Bronchial epithelial cell (primary cell): ENCODE data around the genes NSUN2 and TAS2R1.

- RRBS, 2 experiments: no CpG with 5 or more reads among the region's 7 CpGs
These were observed 40.0 kb downstream of the ICE1 start for GRCh38 chr5:5462315-5463070.

GRCh38 chr5:6632234-6633184 lies at the start of gene NSUN2:
Gene NSUN2 (minus strand): TSS chr5:6633044.
- RRBS, 2 experiments: under 1 to 1% methylated on average over 22 to 25 of the region's 71 CpGs

DNA sequence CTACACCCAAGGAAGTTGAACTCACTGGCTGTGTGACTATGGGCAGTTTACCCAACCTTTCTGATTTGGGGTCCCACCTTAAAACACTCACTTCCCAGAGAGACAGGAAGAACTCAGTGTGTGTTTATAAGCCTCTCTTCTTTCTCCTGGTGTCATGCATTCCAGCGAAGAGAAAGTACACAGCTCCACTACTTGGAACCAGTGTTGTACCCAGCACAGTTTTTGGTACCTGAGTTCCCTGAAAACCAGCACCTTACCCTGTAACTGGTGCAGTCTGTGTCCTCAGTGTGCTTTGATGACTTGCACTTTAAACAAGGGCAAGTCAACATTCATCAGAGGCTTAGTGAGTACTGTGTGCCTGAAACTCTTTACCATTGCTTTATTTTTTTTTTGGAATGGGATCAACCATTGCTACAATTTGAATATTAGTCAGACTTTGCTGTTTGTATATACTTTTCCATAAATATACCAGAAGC lies 1.7 kb downstream of the SRD5A1 start:
- RRBS, 2 experiments: no CpG with 5 or more reads among the region's 1 CpG

- RRBS, 2 experiments: no CpG with 5 or more reads among the region's 8 CpGs
These were observed 3.1 kb downstream of the SRD5A1 start for GRCh38 chr5:6636042-6636942.

DNA sequence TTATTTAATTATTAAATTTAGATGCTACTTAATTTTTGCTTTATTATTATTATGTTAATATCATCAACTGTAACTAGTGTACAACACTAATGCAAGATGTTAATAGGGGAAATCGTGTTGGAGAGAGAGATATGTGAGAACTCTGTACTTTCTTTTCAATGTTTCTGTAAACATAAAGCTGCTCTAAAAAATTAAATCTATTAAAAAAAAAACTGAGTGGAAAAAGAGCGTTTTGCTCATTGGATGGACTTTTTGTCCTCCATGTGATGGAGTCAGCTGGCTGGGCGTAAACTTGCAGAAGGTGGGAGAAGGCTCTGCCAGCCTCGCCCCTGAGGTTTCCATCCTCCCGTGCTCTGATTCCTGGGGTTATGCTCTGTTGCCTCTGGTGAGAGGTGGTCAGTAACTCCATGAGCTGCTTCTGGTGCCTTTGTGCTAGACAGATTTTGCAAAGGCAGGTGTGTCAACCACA lies 39.0 kb upstream of the TENT4A start:
- RRBS, 2 experiments: no CpG with 5 or more reads among the region's 5 CpGs

DNA sequence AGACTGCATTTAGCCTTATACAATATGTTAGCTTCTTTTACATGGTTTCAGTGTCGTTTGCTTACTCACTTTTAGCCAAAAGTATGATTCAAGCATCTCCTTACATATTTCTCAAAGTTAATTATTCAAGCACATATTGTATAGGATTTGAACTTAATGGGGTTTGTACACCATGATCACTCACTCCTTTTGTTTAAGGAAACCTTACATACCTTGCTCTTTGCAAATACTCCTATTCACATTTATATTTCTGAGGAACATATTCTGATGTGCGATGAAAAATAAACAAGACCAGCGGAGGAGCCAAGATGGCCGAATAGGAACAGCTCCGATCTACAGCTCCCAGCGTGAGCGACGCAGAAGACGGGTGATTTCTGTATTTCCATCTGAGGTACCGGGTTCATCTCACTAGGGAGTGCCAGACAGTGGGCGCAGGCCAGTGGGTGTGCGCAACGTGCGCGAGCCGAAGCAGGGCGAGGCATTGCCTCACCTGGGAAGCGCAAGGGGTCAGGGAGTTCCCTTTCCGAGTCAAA lies 252.8 kb downstream of the TENT4A start:
- RRBS, 2 experiments: no CpG with 5 or more reads among the region's 19 CpGs

GRCh38 chr5:7146938-7147306 lies 249.0 kb upstream of the ADCY2 start:
- RRBS, 2 experiments: no CpG with 5 or more reads among the region's 1 CpG

DNA sequence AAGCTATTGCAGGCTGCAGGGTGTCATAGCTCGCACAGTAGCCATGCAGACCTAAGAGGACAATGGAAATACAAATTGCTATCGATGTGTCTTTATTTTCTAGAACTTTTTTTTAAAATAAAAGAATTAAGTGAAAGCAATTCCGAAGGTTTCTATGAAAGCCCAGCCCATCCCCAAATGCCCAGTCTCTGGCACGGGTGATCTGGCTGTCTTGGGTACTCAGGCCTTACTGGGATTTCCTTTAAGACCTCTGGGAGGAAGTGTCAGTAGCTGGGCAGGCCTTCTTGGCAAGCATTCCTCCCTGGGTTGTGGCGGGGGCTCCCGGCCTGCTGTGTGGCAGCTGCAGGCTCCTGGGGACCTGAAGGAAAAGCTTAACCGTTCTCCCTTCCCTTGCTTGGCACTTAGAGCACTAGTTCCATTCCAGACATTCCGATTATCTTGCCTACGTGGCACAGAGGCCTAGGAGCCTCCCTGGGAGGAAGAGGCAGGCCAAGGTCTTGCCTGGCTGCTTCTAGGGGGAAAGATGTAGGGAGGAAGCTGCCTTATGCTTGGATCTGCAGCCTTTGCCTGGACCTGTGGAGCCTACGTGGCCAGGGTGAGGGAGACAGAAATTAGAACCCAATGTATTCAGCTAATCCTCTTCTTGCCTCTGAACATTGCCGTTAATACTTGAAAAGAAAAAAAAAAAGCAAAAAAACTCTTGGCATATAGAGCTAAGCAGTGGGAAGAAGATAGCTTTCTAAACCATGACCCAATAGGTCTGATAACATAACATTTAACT lies 1.7 kb upstream of the SEMA5A start:
- RRBS, 2 experiments: no CpG with 5 or more reads among the region's 11 CpGs

DNA sequence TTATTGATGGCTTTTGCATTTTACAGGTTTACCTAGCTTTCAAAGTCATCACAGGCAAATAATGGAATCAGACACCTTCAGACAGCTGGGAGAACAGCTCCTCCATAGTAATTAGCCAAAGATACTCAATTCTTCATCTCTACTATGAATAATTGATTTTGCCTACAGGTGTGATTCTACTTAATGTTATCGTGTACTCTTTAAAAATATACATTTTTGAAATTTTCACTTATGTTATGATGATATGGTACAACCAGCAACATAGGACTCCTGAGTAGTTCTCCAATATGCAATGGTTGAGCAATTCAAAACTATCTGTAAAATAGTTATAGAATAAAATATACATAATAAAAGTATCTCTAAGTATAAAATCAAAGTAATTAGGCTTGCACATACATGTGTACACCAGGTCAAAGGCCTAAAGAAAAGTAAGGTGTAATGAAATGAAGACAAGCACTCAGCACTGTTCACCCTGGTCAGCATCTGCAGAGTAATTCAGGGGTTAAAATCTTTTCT lies at the start of gene TAS2R1:
TSS of gene TAS2R1 (minus strand) at position 94 of the 516 bp plus-strand sequence.
- RRBS, 2 experiments: no CpG with 5 or more reads among the region's 1 CpG

- RRBS, 2 experiments: no CpG with 5 or more reads among the region's 5 CpGs
These were observed 90.6 kb upstream of the TAS2R1 start for GRCh38 chr5:9720731-9721214.

GRCh38 chr5:10289299-10289752 lies 18.4 kb downstream of the CMBL start:
- RRBS, 2 experiments: no CpG with 5 or more reads among the region's 7 CpGs

GRCh38 chr5:10351418-10351991 lies 2.0 kb upstream of the MARCHF6 start:
- RRBS, 2 experiments: no CpG with 5 or more reads among the region's 5 CpGs

DNA sequence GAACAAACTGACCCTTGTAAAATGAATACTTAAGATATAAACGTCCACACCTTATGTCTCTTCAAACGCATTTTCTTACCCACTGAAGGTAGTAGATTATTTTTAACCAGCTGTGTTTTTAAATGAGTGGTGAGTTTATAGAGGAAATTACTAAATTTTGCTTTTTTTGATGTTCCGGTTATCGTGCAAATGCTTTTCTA lies 989 bp downstream of the MARCHF6 start:
- RRBS, 2 experiments: no CpG with 5 or more reads among the region's 4 CpGs

GRCh38 chr5:10565296-10565656 lies 1.4 kb downstream of the ANKRD33B start:
- RRBS, 2 experiments: 5 to 10% methylated on average over 4 to 9 of the region's 25 CpGs

GRCh38 chr5:10601204-10601894 lies 37.5 kb downstream of the ANKRD33B start:
- RRBS, 2 experiments: no CpG with 5 or more reads among the region's 19 CpGs

- RRBS, 2 experiments: no CpG with 5 or more reads among the region's 8 CpGs
These were observed 25.4 kb downstream of the DAP start for GRCh38 chr5:10735461-10736271.

GRCh38 chr5:10744756-10745113 lies 16.3 kb downstream of the DAP start:
- RRBS, 2 experiments: no CpG with 5 or more reads among the region's 6 CpGs

DNA sequence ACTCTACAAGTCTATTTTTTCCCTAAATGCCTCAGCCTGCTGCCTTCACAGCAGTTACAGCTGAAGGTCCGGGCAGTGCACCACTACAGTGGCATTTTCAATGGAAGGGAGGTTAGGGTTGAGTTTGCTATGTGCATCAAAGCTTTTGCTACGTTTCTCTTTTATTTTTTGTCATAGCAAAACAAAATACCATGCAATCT lies 193.7 kb downstream of the CTNND2 start:
- RRBS, 2 experiments: no CpG with 5 or more reads among the region's 2 CpGs

DNA sequence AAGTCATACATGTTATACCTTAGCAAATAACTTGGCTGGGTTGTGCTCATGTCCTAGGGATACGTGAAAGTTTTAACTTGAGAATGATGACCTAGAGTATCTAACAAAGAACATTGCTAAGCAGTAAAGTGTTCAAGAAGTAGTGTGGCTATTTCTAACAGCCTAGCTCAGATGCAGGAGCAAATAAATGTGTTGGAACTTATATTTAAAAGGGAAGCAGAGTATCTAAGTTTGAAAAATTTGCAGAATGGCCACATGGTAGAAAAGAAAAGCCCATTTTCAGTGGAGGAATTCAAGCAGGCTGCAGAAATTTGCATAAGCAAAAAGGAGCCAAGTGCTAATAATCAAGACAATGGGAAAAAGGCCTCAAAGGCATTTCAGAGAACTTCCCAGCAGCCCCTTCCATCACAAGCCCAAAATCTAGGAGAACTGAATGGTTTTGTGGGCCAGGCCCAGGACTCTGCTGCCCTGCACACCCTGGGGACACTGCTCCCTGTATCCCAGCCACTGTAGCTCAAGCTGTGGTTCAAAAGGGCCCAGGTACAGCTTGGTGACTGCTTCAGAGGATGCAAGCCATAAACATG lies 720.4 kb upstream of the CTNND2 start:
- RRBS, 2 experiments: no CpG with 5 or more reads among the region's 1 CpG